ENCODE measurements around the gene KLHL21.

GRCh38 chr1:6598984-6600170 lies 3.3 kb downstream of the KLHL21 start:
- RRBS, result 76% methylated on average over 4 of the region's 41 CpGs

GRCh38 chr1:6601841-6602373 lies 762 bp downstream of the KLHL21 start:
- RRBS, result no CpG with 5 or more reads among the region's 75 CpGs

DNA sequence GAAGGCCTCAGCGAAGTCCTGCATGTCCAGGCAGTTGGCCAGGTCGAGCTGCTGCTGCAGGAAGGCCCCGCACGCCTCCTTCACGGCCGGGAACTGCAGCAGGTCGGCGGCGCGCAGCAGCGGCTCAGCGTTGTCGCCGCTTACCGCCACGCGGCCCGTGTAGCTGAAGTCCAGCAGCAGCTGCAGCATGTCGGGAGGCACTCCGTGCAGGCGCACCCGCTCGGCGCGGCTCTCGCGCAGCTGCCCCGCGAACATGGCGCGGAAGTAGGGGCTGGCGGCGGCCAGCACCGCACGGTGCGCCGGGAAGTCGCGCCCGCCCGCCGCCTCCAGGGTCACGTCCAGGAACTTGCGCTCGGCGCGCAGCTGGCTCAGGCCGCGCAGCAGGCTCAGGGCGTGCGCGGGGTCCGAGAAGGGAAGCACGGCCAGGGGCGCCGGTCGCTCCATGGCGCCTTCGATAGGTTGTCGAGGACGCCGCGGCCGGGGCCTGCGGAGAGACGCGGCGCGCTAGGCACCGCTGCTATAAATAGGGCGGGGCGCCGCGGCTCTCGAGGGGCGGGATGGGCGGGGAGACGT lies at the start of gene KLHL21:
Gene KLHL21 (minus strand): TSS at position 496 of the 573 bp plus-strand sequence.
- RRBS, result 0% methylated on average over 9 of the region's 78 CpGs

GRCh38 chr1:6603928-6604265 lies 1.2 kb upstream of the KLHL21 start:
- RRBS, result no CpG with 5 or more reads among the region's 13 CpGs

- RRBS, result 2% methylated on average over 34 of the region's 71 CpGs
Observed at GRCh38 chr1:6625280-6626162, 853 bp downstream of the THAP3 start.

DNA sequence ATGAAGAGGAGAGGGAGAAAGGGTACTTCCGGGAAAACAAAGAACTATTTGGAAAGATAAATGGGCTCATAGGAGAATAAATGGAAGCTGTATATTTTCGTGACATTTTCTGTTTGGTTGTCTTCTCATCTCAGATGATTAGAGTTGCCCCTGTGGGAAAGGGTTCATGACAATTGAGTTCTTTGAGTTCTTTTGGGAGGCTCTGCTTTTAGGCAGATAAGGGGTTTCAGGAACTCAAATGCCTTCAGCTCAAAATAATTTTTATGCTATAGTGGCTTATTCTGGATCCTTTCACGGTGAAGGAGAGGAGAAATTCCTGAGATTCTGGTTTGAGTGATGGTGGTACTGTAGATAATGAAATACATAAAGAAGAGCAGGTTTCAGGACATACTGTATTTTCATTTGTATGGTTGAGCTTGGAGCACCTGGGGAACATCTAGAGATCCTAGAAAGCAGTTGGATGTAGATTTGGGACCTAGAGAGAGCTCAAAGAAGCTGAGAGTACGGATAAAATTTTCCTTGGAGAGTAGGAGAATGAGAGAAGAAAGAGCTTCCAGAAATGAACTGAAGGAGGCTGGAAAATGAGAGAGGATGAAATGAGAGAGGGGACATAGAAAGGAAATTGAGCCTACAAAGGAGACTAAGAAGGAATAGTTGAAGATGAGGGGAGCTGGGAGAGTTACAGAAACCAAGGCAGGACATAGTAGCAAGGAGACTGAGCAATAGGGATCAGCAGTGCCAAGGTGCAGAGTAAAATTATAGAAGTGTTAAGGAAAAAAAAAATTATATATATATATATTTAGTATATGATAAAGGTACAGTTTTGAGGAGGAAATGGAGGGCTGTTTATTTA lies 63.8 kb downstream of the CAMTA1 start:
- RRBS, result no CpG with 5 or more reads among the region's 4 CpGs

GRCh38 chr1:7317682-7318678 lies 453.1 kb upstream of the VAMP3 start:
- RRBS, result no CpG with 5 or more reads among the region's 7 CpGs

- RRBS, result 74% methylated on average over 3 of the region's 27 CpGs
Observed at GRCh38 chr1:7491039-7492224, 279.7 kb upstream of the VAMP3 start.

DNA sequence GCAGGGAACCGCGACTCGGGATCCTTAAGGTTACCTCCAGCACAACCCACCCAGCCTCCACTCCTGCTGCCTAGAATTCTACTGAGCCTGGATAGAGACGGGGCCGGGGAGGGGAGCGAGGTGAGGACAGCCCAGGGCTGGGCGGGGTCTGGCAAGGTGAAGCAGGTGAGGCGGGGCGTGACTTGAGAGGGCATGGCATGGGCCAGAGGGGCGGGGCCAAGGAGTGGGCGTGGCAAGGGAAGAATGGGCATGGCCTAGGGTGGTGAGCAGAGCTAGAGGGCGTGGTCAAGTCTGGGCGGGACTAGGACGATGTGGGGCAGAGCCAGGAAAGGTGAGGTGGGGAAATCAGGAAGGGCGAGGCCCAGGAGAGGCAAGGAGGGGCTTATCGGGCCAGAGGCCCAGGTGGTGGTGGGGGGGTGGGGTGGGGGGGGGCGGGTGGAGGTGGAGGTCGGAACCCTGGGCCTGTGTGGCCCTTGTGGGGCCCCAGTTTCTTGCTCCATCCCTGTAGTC lies 32.7 kb upstream of the UTS2 start:
- RRBS, result no CpG with 5 or more reads among the region's 18 CpGs

DNA sequence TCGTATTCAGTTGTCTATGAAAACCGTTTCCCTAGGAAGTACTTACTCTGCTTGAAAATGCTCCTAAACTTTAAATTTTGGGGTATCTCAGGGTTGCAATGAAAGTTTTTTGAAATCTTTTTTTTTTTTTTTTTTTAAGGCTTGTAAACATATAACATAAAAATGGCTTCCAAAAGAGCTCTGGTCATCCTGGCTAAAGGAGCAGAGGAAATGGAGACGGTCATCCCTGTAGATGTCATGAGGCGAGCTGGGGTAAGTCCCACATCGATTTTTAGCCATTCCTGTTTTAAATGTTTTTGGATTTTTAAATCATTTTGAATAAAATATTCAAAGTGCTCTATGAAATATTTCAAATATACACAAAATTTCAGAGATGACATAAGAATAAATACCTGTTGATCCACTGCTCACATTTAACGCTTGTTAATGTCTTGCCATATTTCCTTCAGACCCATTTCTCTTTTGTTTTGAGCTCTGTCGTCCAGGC lies 1.2 kb downstream of the PARK7 start:
- RRBS, result no CpG with 5 or more reads among the region's 7 CpGs

- RRBS, result no CpG with 5 or more reads among the region's 6 CpGs
Observed at GRCh38 chr1:8097088-8097967, 71.2 kb upstream of the ERRFI1 start.

- RRBS, result no CpG with 5 or more reads among the region's 15 CpGs
Observed at GRCh38 chr1:8113658-8114339, 87.7 kb upstream of the ERRFI1 start.

DNA sequence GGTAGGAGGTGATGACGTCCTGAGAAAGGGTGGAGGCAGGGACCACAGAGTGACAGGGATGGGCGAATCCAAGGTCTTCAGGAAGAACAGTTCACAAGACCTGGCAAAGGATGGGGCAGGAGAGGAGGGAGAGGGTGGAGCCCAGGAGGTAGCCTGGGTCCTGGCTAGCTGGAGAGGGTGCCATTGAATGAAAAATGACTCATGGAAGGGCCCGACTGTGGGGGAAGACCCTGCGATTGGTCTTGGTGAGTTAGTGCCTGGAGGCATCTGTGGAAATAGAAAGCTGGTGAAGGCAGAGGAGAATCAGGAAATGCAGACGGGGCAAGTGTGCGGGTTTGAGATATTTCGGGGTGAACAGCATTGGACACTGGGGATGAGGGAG lies 60.3 kb upstream of the SLC45A1 start:
- RRBS, result no CpG with 5 or more reads among the region's 7 CpGs

GRCh38 chr1:8343185-8344036 lies 25.5 kb downstream of the SLC45A1 start:
- RRBS, result 62% methylated on average over 5 of the region's 45 CpGs

GRCh38 chr1:8360924-8361727 lies 43.2 kb downstream of the SLC45A1 start:
- RRBS, result 78% methylated on average over 5 of the region's 31 CpGs

DNA sequence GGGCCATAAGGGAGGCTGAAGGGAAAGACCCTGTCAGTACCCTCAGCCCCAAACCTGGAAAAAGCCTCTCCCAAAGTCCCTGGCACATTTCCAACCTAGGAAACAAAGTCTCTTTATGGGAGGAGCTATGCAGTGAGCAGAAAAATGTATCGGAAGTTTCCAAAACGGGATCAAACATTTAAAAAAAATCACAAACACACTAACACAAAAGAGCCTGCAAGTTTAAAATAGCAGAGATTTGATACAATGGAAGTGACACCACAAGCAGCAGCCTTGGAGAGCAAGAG lies 45.5 kb downstream of the SLC45A1 start:
- RRBS, result no CpG with 5 or more reads among the region's 2 CpGs

DNA sequence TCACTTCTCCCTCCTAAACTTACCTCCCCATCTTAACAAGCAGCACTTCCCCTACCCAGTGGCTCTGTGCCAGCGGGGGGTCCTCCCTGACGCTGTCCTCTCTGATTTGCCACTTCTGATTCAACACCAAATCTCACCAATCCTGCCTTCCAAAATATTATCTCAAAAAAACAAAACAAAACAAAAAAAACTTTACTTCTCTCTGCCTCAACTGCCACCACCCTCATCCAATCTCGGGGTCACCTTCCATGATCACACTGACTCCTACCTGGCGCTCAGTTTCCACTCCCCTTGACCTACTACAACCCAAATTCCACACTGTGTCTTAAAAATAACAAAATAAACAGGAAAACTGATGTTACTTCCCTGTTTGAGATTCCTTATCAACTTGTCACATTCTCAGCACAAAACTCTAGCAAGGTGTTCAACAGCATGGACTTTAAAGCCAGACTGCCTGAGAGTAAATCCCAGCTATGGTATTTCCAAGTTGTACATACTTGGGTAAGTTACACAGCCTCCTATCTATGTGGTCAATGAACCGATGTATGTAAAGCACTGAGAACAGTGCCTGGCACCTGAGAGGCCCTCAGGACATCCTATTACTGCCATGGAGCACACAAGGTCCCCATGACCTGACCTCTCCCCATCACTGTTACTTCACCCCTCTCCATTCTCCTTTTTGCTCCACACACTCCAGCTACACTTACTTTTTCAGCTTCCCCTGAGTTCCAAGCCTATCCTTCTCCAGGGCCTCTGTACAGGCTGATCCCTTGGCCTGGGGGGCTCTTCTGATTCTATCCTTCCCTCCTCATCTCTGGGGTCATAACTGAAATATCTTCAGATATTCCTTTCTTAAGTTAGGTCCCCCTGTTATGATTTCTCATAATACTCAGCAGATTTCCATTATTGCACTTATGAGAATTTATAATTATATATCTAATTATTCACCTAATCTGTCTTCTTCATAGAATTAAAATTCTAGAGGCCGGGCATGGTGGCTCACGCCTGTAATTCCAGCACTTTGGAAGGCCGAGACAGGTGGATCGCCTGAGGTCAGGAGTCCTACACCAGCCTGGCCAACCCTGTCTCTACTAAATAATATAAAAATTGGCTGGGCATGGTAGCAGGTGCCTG lies 73.2 kb downstream of the SLC45A1 start:
- RRBS, result no CpG with 5 or more reads among the region's 9 CpGs

- RRBS, result no CpG with 5 or more reads among the region's 4 CpGs
Observed at GRCh38 chr1:8400084-8400881, 82.4 kb downstream of the SLC45A1 start.

GRCh38 chr1:8423264-8424062 lies 105.5 kb downstream of the SLC45A1 start:
- RRBS, result 1% methylated on average over 48 of the region's 83 CpGs